Esophagus muscularis mucosa (tissue), 4 donors: ENCODE measurements around a stretch of chr6.

- PRO-cap, result no peak
- RAMPAGE, long total RNA, 4 experiments, result no peak in any of the 4 experiments
These were observed 36.0 kb upstream of the MPC1 start for GRCh38 chr6:166418860-166419118.

- PRO-cap, result no peak
- RAMPAGE, long total RNA, 4 experiments, result no peak in any of the 4 experiments
These were observed 72.4 kb downstream of the RAMACL start for GRCh38 chr6:166513950-166514679.

DNA sequence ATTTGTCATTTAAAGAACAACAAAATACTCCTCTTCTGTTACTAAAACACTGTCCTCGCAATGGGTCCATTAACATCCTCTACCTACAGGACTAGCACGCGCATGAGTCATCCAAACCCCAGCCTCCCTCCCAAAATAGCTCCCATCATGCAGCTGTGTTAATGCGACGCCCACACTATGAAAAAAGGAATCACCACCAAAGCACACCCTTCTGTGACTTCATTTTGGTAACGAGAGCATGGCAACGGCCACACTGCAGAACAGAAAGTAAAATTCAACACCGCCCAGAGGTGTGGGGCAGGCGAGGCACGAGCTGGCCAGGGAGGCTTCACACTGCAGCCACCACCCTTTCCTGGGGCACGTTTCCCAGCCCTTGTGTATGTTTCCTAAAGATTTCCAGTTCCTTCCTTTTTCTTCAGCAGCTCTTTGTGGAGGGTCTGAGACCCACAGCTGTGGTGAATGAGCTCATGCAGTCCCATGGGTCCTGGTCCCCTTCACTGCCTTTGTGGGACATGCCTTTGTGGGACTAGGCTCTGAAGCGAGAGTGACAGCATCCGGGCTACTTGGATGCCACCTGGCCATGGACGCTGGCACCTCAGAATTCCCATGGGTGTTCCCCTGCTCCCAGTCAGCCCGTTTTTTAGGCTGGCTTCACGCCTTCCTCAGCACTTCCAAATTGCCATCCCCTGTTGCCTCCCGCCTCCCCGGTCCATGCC is 45.4 kb downstream of the RAMACL start:
- PRO-cap, result unidirectional peak, plus-strand start at position 222 of the sequence
- RAMPAGE, long total RNA, 4 experiments, result no peak in any of the 4 experiments

DNA sequence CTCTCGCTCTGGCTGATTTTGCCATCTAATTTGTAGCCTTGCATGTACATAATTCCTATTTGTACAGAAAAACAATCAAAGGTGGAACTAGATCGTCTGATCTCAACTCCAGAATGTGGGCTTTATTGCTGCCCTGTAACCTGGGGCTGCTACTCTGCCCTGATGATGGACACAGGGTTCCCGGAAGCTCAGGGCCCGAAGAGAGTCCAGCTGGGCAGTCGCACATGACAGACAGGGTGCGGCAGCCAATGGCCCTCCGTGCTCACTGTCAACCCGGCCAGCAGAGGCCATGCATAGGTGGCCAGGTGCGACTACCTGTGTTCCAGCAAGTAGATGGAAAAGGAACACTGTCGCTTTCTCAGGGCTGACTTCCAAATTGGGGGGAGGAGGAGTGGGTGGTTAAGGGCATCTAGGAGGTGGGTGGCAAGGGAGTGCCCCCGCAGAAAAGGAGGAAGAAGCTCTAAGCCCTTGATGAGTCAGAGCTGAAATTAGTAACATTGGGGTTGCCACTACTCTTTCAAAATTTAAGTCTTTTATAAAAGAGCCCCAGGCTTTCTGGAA is 2.2 kb upstream of the RAMACL start:
- PRO-cap, result no peak
- RAMPAGE, long total RNA, 4 experiments, result no peak in any of the 4 experiments

DNA sequence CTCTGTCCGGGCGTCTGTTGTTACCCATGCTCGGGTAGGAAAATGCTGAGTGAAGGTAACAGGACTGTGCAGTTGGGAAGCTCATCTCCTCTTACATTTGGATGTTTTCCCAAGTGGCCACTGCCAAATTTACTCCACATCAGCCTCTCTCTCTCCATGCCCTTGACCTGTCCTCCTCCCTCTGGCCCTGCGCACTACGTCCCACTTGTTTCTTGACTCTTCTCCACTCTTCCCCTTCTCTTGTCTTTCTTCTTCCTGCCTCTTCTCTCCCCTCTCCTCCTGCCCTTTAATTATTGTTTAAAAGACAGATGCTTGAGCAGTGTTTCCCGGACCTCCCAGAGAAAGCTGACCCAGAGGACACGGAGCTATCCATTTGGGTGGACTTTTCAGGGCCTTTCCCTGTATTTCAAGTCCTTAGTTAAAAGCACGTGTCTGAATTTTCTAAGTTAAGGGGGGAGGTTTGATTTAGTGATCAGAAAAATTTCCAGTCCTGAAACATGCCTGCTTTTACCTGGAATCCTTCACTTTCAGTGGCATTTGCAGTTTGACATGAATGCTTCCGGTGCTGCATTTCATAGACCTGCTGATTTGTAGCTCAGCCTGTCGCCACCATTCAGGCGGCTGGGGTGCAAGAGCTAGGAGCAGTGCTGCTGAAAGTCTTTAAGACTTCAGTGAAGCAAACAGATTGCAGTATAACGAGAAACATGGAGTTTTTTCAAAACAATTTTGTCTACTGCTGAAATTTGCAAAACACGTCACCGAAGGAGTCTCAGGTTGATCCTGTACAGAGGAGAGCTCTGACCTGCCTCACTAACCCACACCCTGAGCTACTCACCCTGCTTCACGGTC is 14.2 kb downstream of the RPS6KA2 start:
- PRO-cap, result no peak
- RAMPAGE, long total RNA, 4 experiments, result no peak in any of the 4 experiments

DNA sequence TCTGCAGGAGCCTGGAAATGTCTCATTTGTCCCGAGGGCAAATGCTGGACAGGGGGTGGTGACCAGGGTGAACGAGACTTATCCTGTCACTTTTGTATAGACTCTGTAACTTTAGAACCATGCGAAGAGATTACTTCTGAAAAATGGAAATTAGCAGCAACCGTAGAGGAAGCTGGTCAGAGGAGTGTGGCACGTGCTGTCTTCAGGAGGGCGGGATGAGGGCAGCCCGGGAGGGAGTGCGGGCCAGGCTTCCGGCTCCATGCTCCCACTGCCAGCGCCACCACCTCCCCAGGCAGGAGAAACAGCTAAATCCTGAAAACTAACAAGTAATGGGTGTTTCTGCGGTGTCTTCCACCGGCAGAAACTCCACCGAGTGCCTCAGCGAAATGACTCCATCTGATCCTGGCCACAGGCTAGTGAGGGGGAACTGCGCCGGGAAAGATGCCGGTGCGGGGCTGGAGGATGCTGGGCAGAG is 121.0 kb upstream of the RPS6KA2 start:
- PRO-cap, result no peak
- RAMPAGE, long total RNA, 4 experiments, result no peak in any of the 4 experiments

DNA sequence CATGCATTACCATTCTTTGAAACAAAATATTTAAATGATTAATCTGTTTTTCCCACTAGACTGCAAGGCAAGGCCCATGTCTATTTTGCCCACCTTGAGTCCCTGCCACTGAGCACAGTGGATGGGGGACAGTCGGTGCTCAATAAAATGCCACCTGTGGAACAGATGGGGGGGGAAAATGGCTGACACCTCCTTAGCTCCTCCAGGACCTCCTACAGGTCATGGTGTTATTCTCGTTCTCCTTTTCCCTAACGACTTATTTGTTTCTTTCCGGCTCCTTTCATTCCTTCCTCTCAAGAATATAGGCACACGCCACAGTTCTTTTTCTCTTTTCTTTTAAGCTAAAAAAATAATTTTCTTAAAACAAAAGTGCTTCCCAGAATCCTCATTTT is 1.3 kb upstream of the RNASET2 start:
- PRO-cap, result no peak
- RAMPAGE, long total RNA, 4 experiments, result no peak in any of the 4 experiments

GRCh38 chr6:167092487-167093207 is 30.2 kb upstream of the CCR6 start:
- PRO-cap, result no peak
- RAMPAGE, long total RNA, 4 experiments, result no peak in any of the 4 experiments

DNA sequence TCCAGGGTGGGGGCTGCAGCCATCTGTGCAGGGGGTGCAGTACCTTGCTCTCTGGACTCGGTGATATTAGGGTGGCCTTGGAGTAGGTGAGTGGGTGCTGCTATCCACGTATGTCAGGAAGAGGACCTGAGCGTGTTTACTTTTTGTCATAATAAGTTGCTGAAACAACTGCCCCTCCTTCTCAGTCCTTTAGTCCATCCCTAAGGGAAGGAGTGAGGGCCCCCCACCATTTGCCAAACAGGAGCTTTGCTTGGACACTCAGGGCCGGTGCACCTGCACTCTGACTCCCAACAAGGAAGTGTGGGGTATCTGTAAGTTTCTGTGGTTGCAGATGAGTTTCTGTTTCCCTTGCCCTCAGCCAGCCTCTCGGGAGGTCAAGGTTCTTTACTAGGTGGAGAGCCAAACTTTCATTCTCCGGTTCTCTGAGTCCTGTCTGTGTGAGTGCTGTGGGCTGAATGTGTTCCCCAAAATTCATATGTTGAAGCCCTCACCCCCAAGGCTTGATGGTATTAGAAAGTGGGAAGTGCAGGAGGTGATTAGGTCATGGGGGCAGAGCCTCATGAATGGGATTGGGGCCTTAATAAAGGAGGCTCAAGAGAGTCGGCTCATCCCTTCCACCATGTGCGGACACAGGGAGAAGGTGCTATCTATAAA is 19.7 kb upstream of the CCR6 start:
- PRO-cap, result no peak
- RAMPAGE, long total RNA, 4 experiments, result no peak in any of the 4 experiments

DNA sequence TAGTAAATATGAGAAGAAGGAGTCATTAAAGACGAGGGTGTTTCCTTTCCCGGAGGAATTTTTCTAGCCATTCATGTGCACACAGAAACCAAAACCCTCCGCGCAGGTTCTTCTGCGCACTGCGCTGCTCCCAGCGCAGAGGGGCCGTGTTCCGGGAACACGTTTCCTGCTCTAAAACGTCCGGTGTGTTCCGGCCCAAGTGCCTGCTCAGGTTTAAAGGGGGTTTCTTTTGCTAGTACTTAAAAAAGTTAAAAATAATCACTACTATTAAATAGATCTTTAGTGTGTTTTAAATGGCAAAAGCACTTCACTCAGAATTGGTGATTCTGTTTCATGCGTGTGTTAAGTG is 11.6 kb downstream of the GPR31 start:
- PRO-cap, result no peak
- RAMPAGE, long total RNA, 4 experiments, result no peak in any of the 4 experiments

GRCh38 chr6:167163392-167164295 is 5.9 kb upstream of the GPR31 start:
- PRO-cap, result no peak
- RAMPAGE, long total RNA, 4 experiments, result no peak in any of the 4 experiments

- PRO-cap, result no peak
- RAMPAGE, long total RNA, 4 experiments, result no peak in any of the 4 experiments
These were observed 14.1 kb upstream of the UNC93A start for GRCh38 chr6:167276993-167277486.

- PRO-cap, result unidirectional peak, minus-strand start at chr6:167351504; unidirectional peak, minus-strand start at chr6:167351532
- RAMPAGE, long total RNA, 4 experiments, result no peak in any of the 4 experiments
These were observed 26.2 kb downstream of the TTLL2 start for GRCh38 chr6:167350711-167351859.

- PRO-cap, result no peak
- RAMPAGE, long total RNA, 4 experiments, result no peak in any of the 4 experiments
These were observed 169.9 kb downstream of the TTLL2 start for GRCh38 chr6:167494812-167495221.

DNA sequence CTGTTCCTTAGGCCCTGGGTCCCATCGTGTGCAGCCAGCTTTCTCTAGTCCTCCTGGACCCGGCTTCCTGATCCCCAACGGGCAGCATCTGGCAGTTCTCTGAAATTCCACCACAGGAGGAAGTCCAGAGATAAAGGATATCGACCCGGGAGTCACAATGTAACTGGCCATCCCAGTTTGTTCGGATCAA is 235.2 kb downstream of the TTLL2 start:
- PRO-cap, result no peak
- RAMPAGE, long total RNA, 4 experiments, result no peak in any of the 4 experiments

DNA sequence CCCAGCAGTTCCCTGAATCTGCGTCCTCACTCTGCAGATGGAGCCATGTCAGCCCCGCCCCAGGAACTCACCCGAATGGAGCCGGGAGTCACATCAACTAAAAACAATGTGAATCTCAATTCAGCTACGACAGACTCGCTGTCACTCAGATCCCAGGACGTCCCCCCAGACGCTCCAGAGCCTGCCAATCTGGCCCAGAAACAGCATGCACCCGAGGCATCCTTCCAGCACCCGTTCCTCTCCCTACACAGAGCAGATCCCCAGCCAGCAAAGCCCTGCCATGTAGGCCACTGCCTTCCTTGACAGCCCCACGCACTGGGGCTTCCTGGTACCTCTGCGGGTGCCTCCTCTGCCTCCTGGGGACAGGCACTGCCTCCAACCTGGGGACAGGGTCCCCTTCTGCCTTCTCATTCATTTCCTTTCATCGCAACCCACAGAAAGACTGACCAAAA is 248.0 kb downstream of the TTLL2 start:
- PRO-cap, result no peak
- RAMPAGE, long total RNA, 4 experiments, result no peak in any of the 4 experiments

GRCh38 chr6:167667927-167669140 is 158.4 kb upstream of the AFDN start:
- PRO-cap, result no peak
- RAMPAGE, long total RNA, 4 experiments, result no peak in any of the 4 experiments

GRCh38 chr6:168060257-168060962 is 18.6 kb downstream of the FRMD1 start:
- PRO-cap, result no peak
- RAMPAGE, long total RNA, 4 experiments, result no peak in any of the 4 experiments

DNA sequence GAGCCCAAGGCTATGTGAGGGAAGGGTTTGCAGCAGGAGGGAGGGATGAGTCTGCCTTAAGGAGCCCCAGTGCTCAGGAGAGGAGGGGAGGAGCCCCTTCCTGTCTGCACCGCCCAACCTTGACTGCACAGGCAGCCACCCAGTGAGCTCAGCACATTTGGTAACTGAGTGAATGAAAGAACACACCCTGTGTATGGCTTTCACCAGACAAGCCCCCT is 17.1 kb downstream of the DACT2 start:
- PRO-cap, result no peak
- RAMPAGE, long total RNA, 4 experiments, result no peak in any of the 4 experiments

DNA sequence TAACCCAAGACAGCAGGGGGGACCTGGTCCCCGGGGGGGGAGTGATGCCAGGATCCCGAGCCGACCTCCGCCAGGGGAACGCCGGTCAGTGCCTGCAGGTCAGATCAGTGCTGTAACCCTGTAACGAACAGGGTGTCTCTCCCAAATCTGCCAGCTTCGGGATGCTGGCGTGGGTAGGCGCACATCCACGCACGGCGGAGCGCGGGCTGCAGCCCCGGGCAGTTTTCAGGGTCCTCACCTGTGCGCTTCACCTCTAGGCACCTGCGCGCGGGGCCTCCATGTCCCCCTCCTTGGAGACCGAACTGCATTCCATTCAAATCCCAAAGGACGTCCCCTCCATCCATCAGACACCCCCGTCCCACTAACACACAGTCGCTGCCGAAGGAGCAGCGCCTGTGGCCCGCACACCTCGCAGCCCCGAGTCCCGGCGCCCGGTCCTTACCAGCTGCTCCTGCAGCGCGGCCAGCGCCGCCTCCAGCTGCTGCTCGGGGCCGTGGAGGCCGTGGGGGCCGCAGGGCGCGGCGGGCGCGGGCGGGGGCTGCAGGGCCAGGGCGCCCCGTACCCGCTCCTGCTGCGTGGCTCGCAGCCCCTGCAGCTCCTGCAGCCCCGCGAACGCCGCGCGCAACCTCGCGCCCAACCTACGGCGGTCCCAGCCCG is 503 bp downstream of the DACT2 start:
- PRO-cap, result no peak
- RAMPAGE, long total RNA, 4 experiments, result no peak in any of the 4 experiments